Right atrium auricular region (tissue), 2 donors: Measurements from ENCODE around the genes TSC22D2 and CLRN1.

GRCh38 chr3:150385262-150385864, 22.7 kb upstream of the TSC22D2 start:
- PRO-cap, result no peak
- RAMPAGE, long total RNA, 2 experiments, result no peak in any of the 2 experiments

- PRO-cap, result bidirectional peak, plus-strand start at chr3:150407746, minus-strand start at chr3:150407710; bidirectional peak, plus-strand start at chr3:150408298, minus-strand start at chr3:150408165
- RAMPAGE, long total RNA, 2 experiments, result no peak in any of the 2 experiments
Measured at GRCh38 chr3:150407590-150408443, at the start of gene TSC22D2. TSC22D2 (plus strand) TSS chr3:150408298.

- PRO-cap, result bidirectional peak, plus-strand start at chr3:150408641, minus-strand start at chr3:150408607; bidirectional peak, plus-strand start at chr3:150408988, minus-strand start at chr3:150408862
- RAMPAGE, long total RNA, 2 experiments, result no peak in any of the 2 experiments
Measured at GRCh38 chr3:150408444-150409506, 677 bp downstream of the TSC22D2 start.

GRCh38 chr3:150544725-150545182, 1.5 kb downstream of the SERP1 start:
- PRO-cap, result no peak
- RAMPAGE, long total RNA, 2 experiments, result no peak in any of the 2 experiments

GRCh38 chr3:150733330-150734324, 29.3 kb downstream of the SIAH2 start:
- PRO-cap, result no peak
- RAMPAGE, long total RNA, 2 experiments, result no peak in any of the 2 experiments

GRCh38 chr3:150761301-150762246, 1.4 kb downstream of the SIAH2 start:
- PRO-cap, result bidirectional peak, plus-strand start at chr3:150762004, minus-strand start at chr3:150761855
- RAMPAGE, long total RNA, 2 experiments, result no peak in any of the 2 experiments

DNA sequence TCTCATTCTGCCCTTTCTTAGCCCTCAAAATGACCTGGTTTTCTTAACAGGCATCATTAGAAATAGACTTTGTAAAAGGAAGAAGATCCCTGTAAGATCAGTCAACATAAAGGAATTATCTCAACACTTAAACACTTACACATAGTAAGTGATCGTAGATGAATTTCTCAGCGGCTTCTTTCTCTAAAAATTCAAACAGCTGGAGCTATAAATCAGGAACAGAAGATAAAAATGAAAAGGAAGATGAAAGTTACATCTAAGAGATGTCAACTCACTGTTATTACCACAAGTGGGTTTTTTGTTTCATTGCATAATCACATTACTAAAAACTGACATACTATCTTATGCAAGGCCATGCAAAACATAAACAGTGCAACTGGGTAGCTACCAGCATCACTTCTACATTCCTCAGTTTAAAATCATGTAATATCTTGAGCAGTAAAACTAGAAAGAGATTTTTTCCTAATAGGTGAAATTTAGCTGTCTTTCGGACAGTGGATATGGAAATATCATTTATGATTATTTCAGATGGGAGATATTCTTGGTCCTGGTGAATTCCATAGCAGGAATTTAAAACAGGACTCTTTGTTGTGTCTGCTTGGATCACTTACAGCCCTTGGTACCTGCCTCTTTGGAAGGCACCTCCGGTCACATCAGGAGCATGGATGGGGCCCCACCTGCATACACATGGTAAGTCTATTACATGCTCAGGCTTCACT, 14.9 kb downstream of the MINDY4B start:
- PRO-cap, result no peak
- RAMPAGE, long total RNA, 2 experiments, result no peak in any of the 2 experiments

- PRO-cap, result no peak
- RAMPAGE, long total RNA, 2 experiments, result no peak in any of the 2 experiments
Measured at GRCh38 chr3:150922675-150923096, 17.4 kb upstream of the MINDY4B start.

GRCh38 chr3:150972354-150972804, at the start of gene CLRN1:
CLRN1 (minus strand) TSS chr3:150972727.
- PRO-cap, result no peak
- RAMPAGE, long total RNA, 2 experiments, result no peak in any of the 2 experiments

DNA sequence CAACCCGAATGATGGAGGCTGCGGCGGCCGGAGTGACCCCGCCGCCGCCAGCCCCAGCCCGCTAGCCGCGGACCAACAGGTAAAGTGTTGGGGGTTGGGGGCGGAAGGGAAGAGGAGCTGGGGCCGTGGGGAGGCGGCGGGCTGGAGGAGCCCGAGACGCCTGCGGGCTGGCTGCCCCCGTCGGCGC, 287 bp downstream of the MED12L start:
- PRO-cap, result no peak
- RAMPAGE, long total RNA, 2 experiments, result no peak in any of the 2 experiments

DNA sequence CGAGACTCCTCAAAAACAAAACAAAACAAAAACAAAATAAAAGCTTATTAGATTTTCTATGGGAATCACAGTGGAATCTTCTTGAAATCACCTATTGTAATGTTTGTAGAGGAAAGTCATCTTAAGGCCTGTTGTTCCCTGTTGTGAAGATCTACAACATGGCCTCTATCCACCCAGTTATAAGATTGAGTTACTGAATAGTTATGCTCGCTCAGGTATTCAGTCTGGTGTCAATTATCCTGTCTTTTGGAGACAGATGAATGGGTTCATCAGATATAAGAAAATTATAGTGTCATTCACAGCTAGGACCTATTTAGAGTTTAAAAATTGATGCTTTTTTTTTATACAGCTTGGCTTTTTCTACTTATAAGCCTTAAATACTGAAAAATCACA, 364 bp downstream of the GPR171 start:
- PRO-cap, result no peak
- RAMPAGE, long total RNA, 2 experiments, result no peak in any of the 2 experiments

- PRO-cap, result no peak
- RAMPAGE, long total RNA, 2 experiments, result no peak in any of the 2 experiments
Measured at GRCh38 chr3:151226244-151226560, 23.2 kb upstream of the GPR171 start.

GRCh38 chr3:151281631-151281771, 3.2 kb upstream of the P2RY14 start:
- PRO-cap, result unidirectional peak, minus-strand start at chr3:151281711
- RAMPAGE, long total RNA, 2 experiments, result no peak in any of the 2 experiments

GRCh38 chr3:151814445-151814923, 568 bp downstream of the AADAC start:
- PRO-cap, result no peak
- RAMPAGE, long total RNA, 2 experiments, result no peak in any of the 2 experiments

DNA sequence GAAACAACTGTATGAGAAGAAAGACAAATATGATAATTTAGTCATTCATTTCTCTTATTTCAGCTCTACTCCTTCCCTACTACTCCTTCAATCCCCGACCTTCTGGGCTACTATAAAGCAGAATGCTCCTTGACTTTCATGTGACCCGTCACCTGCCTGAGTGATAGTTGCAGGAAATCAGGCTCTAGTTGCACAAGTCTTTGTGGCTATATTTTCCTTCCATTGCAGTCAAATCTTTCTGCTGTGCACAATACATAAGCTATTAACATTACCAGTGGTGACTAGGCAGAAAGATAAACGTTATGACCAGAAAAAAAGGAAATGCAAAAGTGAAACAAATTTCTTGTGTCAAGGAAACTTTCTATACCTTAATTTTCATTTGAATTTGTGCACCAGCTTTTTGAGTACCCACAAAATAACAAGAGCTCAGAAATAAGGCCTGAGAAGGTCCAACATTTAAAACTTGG, 2.3 kb downstream of the SUCNR1 start:
- PRO-cap, result no peak
- RAMPAGE, long total RNA, 2 experiments, result no peak in any of the 2 experiments

DNA sequence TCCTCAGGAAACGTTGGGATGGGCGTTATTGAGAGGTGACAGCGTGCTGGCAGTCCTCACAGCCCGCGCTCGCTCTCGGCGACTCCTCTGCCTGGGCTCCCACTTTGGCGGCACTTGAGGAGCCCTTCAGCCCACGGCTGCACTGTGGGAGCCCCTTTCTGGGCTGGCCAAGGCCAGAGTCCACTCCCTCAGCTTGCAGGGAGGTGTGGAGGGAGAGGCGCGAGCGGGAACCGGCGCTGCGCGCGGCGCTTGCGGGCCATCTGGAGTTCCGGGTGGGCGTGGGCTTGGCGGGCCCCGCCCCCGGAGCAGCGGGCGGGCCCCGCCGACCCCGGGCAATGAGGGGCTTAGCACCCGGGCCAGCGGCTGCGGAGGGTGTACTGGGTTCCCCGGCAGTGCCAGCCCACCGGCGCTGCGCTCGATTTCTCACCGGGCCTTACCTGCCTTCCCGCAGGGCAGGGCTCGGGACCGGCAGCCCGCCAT, 54.5 kb downstream of the SUCNR1 start:
- PRO-cap, result no peak
- RAMPAGE, long total RNA, 2 experiments, result no peak in any of the 2 experiments

DNA sequence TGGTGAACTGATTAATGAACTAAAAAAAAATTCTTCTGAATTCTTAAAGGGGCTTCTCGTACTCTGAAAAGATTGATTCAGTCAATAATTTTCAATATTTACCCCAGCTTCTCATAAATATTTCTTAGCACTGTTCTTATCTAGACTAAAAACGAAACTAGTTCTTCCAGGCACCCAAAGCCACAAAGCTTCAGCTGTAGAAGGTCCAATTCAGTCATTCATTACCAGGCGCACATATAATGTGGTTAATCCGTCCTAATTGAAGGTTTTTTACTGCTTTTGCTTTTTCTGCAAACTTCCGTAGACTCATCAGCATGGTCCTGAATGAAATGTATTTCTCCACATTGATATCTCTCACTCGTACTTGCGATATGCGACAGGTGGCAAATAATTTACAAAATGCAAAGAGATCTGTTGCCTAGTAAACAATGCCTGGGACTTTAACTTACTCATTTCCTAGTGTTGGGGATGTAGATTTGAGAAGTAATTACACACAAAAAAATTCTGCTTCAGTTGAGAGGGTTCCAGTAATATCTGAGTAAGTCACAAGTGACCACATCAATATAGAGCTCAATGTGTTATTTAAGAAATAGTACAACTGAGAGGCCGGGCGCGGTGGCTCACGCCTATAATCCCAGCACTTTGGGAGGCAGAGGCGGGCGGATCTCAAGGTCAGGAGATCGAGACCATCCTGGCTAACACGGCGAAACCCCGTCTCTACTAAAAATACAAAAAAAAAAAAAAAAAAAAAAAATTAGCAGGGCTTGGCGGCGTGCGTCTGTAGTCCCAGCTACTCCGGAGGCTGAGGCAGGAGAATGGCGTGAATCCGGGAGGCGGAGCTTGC, 74.9 kb upstream of the MBNL1 start:
- PRO-cap, result no peak
- RAMPAGE, long total RNA, 2 experiments, result no peak in any of the 2 experiments

DNA sequence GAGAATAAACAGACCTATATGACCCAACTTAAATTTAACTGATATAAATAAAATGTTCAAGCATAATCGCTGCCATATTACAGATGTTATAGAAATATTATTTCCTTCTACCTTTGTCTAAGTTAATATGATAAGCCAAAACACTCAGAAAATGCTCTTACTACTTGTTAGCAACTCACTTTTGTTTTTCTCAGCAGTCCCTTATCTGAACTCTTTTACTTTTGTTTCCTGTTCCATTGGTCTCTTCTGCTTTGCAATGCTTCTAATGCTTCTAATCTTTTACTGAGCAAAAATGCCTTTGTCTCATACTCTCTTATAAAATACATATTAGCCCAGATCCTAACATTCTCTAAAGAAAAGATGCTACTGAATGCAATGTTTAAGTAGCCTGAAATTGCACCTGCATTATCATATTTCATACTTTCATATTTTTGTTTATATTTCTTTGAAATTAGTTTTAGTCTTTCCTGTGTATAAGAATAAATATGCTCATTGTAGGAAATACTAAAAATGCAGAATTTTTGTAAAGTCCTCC, 67.6 kb upstream of the MBNL1 start:
- PRO-cap, result no peak
- RAMPAGE, long total RNA, 2 experiments, result no peak in any of the 2 experiments

- PRO-cap, result no peak
- RAMPAGE, long total RNA, 2 experiments, result no peak in any of the 2 experiments
Measured at GRCh38 chr3:152240972-152241628, 27.6 kb upstream of the MBNL1 start.

GRCh38 chr3:152295294-152296632, 27.0 kb downstream of the MBNL1 start:
- PRO-cap, result no peak
- RAMPAGE, long total RNA, 2 experiments, result no peak in any of the 2 experiments